A549 (cell line): ENCODE results near the gene GALNT2.

DNA sequence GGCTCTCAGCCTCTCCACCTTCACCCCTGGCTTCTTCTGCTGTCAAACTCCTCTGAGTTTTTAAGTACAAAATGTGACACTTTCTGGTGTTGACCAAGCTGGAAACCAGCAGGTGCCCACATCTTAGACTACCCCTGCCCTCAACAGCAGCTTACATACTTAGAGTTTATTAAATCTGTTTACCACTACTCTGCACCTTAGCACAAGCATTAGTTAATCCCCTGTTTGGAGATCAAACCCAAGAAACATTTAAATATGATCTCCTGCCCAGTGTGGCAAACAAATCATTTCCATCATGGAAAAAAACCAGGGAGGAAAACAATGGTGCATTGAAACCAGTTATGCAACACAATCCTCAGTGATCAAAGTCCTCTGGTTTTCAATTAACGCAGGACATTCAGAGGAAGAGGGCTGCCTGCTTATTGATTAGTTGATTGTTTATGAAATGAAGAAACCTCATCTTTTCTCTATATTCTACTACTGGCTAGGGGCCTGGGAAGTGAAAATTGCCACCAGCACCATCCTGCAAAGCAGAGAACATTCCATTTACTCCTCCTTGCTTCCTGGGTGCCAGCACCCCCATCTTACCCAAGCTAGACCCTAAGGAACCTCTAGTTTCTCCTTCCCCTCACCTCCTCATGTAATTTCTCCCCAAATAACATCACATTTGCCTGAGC, 139.4 kb upstream of the RAB4A start:
- PRO-cap: no peak
CAGE:
- cytosol, long polyA plus RNA: no peak
- long polyA plus RNA: no peak
- nucleus, long polyA plus RNA: no peak

- PRO-cap: no peak
CAGE:
- cytosol, long polyA plus RNA: no peak
- long polyA plus RNA: no peak
- nucleus, long polyA plus RNA: no peak
Measured at GRCh38 chr1:229209510-229210407, 61.2 kb upstream of the RAB4A start.

- PRO-cap: no peak
CAGE:
- cytosol, long polyA plus RNA: no peak
- long polyA plus RNA: no peak
- nucleus, long polyA plus RNA: no peak
Measured at GRCh38 chr1:229291143-229291650, 20.3 kb downstream of the RAB4A start.

DNA sequence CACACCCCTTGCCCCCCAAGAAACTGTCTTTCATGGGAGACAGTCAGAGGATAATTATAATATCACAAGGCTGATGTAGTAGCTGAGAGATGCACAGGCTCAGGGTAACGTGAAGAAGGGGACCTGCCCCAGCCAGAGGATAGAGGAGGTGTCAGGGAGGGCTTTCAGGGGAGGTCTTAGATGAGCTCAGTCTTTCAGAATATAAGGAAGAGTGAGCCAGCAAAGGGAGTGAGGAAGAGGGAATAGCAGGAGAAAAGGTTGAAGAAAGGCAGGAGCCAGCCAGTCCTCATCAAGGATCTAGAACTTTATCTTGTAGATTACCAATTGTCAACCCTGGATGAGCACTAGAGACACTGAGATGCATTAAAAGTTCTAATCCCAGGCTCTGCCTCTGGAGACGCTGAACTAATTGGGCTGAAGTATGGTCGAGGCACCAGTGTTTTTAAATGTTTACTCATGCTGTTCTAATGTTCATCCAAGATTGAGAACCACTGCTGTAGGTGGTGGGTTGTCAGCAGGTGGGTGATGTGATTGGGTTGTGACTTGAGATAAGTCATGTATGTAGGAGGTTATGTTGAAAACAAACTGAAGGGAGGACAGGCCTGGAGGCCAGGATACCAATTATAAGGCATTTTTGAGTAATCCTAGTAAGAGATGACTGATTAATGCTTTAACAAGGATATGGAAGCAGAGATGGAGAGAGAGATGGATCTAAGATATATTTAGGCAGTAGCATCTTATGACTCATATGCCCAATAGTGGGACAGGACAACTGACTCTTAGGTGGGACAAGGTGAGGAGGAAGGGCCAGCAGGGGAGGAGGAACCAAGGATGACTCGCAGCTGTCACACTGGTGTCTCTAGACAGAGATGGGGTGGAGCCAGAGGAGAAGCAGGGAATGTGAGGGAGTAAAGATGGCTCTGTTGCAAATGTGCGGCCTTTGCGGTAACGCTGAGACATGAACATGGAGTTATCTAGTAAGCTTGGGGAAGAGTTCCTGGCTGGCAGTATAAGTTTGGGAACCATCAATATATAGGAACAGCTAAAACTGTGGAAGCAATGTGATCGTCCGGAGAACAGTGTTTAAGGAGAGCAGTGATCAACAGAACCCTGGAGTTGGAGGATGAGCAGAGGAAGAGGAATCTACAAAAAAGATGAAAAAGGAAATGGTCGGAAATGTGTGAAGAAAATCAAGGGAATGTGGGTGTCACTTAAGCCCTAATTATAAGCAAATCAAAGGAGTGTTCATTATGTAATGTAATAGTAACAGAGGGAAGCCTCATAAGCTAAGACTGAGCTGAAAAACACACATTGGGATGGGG, 29.3 kb downstream of the RAB4A start:
- PRO-cap: no peak
CAGE:
- cytosol, long polyA plus RNA: no peak
- long polyA plus RNA: no peak
- nucleus, long polyA plus RNA: no peak

GRCh38 chr1:229339110-229339777, 3.6 kb downstream of the CCSAP start:
- PRO-cap: no peak
CAGE:
- cytosol, long polyA plus RNA: no peak
- long polyA plus RNA: no peak
- nucleus, long polyA plus RNA: no peak

DNA sequence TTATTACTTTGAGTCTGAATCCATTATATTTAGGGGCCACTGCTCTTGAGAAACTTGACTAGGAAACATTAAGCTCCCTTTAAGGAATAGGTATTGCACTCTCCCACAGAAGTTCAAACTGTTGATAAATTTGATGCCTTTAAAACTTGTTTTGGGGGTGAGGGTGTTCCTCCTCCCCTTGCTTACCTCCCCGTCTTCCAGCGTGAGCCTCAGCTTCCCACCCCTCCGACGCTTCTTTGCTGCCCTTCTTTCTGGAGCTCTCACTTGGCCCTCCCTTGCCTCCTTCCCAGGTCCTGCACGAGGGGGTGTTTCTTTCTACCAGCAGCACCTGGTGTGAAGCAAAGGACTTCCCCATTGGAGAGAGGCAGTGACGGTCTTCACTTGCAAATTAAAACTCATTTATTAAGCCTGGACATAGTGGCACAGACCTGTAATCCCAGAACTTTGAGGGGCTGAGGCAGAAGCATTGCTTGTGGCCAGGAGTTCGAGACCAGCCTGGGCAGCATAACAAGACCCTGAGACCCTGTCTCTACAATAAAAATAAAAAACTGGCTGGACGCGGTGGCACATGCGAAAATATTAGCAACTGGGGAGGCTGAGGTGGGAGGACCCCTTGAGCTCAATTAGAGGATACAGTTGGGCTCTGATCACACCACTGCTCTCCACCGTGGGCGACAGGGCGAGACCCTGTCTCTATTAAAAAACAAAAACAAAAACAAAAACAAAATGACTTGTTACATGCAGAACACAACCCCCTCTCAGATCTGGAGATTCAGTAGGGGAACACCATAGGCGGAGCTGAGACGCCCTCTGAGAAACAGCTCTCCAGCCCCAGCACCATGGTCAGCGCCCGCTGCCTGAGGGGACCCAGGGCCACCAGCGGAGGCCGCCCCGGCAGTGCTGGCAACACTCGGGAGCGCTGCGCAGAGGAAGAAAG, 3.5 kb downstream of the ACTA1 start:
- PRO-cap: no peak
CAGE:
- cytosol, long polyA plus RNA: no peak
- long polyA plus RNA: no peak
- nucleus, long polyA plus RNA: no peak

- PRO-cap: no peak
CAGE:
- cytosol, long polyA plus RNA: no peak
- long polyA plus RNA: no peak
- nucleus, long polyA plus RNA: no peak
Measured at GRCh38 chr1:229843858-229844275, 217.8 kb downstream of the URB2 start.

DNA sequence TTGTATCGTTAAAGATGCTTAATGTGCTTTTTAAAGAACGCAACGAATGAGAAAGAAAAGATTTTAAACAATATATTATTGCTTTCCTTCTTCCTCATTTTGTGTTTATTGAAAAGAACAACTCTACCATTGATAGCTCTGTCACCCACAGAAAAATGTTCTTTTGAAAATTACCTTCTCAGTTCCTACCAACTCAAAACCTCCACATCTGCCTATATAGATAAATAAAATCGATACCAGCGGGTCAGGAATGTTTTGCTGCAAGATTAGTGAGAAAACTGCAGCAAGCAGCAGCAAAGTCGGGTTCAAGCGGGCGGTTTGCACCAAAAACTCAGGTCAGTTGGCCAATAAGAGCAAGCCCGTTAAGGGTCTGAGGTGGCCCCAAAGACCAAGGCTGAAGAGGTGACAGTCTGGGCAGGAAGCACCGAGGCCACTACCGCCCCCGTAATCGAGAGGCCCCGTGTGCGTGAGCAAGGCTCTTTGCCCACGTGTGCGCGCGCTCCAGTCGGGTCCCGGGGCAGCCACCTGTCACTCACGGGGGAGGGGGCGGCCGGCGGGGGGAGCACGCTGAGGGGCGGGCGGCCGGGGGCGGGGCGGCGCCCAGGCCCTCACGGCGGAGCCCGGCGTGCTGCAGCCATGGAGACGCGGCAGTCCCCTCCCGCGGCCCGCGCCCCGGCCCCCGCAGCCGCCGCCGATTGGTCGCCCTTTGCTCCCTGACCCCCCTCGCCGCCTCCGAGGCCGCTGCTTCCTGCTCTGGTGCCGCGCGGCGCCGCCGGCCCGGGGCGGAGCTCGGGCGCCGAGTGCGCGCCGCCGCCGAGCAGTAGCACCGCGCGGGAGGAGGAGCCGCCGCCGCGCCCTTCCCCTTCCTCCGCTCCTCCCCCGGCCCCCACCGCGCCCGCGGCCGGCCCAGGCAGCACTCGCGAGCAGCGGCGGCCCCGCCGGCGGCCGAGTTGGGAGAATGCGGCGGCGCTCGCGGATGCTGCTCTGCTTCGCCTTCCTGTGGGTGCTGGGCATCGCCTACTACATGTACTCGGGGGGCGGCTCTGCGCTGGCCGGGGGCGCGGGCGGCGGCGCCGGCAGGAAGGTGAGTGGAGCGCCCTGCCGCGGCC, at the start of gene GALNT2:
GALNT2 (plus strand) TSS at position 916 of the 1,109 bp plus-strand sequence.
- PRO-cap: bidirectional peak, plus-strand start at position 916 of the sequence, minus-strand start at position 756 of the sequence
CAGE:
- cytosol, long polyA plus RNA: no peak
- long polyA plus RNA: start-site peak on the plus strand centred at position 926 of the sequence, 56 bp wide, 105 and 69 reads in 2 replicates
- nucleus, long polyA plus RNA: start-site peak on the plus strand centred at position 917 of the sequence, 73 bp wide, 86 and 674 reads in 2 replicates

DNA sequence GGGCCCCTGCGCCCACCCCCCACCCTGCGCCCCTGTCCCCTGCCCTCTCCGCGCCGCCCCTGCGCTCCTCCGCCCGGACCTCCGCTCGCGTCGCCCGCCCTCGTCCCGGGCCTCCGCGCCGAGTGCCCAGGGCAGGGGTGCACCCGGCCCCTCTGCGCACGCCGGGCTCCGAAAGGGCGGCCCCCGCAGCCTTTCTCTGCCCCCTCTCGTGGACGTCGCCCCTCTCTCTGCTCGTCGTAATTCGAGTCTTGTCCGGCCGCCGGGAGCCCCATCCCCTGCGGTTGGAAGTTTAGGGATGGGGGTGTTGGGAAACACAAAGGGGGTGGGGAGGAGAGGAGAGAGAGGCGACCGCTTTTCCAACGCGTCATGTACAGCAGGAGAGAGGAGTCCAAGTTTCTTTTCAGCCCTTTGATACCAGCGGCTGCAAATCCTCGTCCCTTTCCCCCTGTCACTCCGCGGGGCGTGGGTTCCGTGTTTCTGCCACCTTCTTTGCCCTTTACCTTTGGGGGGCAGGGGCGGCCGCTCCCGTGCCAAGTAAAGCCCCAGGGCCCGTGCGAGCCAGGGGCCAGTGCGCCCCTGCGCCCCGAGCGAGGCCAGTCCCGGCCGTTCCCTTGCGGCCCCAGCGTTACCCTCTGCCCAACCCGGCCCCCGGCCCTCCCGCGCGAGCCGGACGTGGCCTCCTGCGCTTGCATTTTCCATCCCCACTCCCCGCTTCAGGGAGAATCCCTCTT, 559 bp downstream of the GALNT2 start:
- PRO-cap: no peak
CAGE:
- cytosol, long polyA plus RNA: no peak
- long polyA plus RNA: no peak
- nucleus, long polyA plus RNA: no peak

DNA sequence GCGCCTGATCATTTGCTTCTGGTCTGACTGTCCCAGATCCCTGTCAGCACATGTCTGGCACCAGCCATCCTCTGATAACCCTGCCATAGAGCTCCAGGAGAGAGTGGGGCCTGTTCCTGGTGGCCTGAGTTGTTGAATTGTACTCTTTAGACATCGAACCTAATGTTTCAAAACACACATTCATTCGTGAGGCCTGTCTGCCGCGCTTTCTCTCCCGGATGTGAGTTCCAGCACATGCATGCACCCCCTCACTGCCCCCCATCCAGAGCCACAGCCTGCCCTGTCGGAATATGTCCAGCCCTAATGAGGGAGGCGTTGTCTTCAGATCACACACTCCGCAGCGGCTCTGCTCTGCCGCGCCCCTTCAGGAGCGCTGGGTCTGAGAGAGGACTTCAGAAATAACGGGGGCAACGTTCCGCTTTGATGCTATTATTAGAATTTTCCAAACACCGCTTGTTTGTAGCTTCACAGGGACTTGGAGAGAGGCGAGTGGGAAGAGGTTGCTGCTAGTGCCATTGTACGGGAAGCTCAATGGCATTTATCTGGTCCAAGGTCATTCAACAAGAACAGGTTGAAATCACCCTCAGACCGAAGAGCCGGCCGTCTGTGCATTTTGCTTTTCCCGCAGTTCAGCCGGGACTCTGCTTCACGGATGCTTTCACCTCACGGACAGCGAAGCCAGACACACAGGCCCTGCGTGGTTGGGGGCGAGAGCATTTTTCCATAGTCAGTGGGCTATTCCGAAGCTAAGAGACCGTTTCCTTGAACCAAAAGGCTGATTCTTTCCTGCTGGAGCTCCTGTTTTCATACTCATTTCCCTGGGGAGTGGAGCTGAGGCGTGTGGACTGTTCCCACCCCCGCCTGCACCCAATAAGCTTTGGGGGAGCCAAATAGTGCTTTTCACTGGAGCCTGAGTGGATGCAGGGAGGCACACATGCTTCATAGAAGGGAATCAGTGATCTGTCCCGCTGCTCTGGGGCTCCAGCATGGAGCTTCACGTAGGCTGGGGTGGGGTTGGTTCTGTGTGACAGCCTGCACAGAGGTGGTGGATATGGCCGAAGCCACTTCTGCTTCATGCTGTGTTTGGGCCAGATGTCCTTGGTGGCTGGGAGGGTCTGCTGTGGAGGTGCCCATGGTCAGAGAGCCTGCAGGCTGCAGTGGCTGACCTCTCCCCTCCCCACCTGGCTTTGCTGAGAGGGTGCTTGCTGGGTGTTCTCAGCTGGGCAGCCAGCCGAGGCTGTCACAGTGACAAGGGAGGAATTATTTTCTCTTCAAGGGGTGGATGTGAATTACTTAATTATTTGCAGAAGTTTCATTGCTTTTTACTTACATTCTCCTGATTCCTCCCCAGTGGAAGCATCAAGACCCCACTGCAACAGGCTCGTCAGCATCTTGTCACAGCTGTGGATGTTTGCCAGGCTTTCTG, 69.8 kb downstream of the GALNT2 start:
- PRO-cap: no peak
CAGE:
- cytosol, long polyA plus RNA: no peak
- long polyA plus RNA: no peak
- nucleus, long polyA plus RNA: no peak

GRCh38 chr1:230143530-230144006, 76.5 kb downstream of the GALNT2 start:
- PRO-cap: no peak
CAGE:
- cytosol, long polyA plus RNA: no peak
- long polyA plus RNA: no peak
- nucleus, long polyA plus RNA: no peak

DNA sequence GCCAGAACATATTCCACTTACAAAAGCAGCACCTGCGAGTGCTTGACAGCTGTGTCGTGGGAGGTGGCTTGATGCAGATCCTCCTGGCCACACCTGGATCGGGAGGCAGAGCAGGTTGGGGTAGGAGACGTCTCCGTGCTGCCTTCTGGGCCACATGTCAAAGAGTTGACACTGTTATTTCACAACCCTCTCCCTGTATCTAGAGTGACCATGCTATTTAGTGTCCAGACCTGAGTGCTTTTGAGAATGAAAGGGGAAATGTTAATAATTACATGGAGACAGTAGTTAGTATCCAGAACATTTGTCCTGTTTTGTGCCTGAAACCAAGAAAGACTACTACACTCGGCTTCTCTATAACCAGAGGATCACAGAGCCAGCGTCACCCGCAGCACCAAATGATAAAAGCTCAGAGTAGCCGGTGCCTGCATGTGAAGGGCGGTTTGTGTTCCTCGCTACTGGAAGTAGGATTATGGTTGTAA, 77.0 kb downstream of the GALNT2 start:
- PRO-cap: no peak
CAGE:
- cytosol, long polyA plus RNA: no peak
- long polyA plus RNA: no peak
- nucleus, long polyA plus RNA: no peak

DNA sequence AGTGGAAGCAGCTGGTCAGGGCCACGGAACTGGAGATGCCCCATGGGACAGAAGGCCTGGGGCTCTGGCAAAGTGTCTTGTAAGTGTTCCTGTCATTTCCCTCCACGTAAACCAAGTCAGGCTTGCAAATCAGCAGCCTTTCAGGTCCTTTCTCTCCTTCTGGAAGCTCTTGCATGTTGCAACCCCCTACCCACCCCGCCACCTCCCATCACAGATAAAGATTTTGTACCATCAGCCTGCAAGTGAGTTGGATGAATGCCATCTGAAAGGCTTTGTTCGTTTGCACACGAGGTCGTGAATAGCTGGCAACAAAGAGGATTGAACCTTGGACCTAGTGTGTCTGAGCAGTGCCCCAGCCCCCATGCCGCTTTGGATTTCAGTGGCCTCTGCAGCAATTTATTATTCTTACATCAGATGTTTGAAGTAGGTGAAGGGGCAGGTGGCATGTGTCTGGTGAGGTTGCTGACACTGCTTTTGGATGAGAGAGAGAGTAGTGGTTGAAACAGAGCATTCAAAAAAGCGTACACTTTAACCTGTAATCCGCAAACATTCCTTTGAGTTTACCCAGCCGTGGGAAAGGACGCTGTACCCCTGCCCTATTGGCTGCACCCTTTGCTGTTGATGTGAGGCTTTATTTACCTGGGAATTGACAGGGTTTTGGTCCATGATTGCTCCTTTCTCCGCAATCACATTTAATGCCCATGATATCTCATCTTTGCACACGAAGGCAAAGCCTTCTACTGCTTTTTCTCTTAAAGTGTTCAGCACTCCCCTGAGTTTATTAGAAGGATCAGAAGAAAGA, 91.7 kb downstream of the GALNT2 start:
- PRO-cap: no peak
CAGE:
- cytosol, long polyA plus RNA: no peak
- long polyA plus RNA: no peak
- nucleus, long polyA plus RNA: no peak

DNA sequence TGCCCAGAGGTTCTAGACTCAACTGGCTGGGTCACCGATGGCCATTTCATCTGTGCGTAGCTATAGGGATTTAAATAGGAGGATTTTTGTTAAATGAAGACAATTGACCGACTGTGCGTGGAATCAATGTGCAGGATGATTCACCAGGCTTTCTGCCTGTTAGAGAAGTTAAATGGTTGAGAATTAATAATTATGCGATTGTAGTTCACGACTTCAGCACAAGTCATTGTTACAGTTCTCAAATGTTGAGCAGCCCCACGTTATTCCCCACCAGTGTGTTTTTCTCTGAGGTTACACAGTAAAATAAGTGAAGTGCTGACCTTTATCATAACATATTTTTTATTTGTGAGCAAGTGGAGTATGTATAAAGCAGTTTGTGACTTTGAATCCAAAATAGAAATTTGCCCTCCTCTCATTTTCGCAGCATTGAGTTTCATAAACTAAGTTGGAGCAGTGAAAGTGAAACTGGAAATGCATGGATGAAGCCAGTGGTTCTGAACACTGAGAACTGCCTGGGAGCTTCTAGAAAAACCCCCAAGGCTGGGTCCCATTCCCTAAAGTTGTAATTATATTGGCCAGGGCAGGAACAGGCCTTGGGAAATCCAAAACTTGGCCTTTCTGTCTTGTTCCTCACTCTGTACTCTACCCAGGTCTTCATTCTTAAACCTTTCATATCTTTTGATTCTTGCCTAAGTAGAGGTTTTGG, 102.6 kb downstream of the GALNT2 start:
- PRO-cap: no peak
CAGE:
- cytosol, long polyA plus RNA: no peak
- long polyA plus RNA: no peak
- nucleus, long polyA plus RNA: no peak

- PRO-cap: no peak
CAGE:
- cytosol, long polyA plus RNA: no peak
- long polyA plus RNA: no peak
- nucleus, long polyA plus RNA: no peak
Measured at GRCh38 chr1:230171905-230172510, 105.0 kb downstream of the GALNT2 start.

GRCh38 chr1:230185841-230186584, 119.0 kb downstream of the GALNT2 start:
- PRO-cap: no peak
CAGE:
- cytosol, long polyA plus RNA: no peak
- long polyA plus RNA: no peak
- nucleus, long polyA plus RNA: no peak

DNA sequence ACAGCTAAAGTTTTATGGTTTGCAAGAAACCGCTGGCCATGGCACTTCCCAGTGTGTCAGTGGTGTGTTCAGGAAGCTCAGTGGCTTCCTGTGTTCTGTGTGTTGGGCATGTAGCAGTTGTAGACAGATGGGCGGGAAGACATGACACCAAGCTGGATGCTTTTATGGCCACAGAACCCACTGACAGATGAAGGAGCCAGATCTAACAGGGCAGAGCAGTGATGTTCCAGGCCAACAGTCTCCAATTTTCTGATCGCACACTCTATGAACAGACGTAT, 119.9 kb downstream of the GALNT2 start:
- PRO-cap: no peak
CAGE:
- cytosol, long polyA plus RNA: no peak
- long polyA plus RNA: no peak
- nucleus, long polyA plus RNA: no peak

DNA sequence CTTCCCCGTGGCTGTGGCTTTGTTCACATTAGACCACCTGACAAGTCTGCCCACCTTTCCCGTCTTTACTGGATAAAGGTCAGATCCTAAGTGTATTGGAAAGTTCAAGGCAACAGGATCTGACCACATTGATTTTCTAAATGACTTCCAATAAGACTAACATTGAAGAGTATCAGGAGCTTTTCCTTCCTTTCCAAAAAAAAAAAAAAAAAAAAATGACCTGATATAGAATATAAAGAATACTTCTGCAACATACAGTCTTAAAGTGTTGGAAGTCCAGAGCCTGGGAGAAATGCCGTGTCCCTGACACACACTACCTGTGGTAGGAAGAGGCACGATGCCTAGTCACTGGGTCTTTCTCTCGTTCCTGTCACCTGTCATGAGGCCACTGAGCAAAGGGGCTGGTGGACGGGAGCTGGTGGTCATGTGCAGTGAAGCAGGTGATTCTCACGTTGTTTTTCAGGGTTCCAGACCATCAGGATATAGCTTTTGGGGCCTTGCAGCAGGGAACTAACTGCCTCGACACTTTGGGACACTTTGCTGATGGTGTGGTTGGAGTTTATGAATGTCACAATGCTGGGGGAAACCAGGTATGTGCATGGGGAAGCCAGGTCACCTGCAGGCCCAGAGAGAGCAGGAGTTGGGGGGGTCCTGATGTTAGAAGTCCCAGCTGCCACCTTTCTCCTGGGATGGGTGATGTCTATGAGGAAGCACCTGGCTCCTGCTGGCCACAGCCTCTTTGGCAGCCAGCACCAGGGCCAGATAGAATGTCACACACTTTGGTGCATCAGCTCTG, 161.2 kb downstream of the PGBD5 start:
- PRO-cap: no peak
CAGE:
- cytosol, long polyA plus RNA: no peak
- long polyA plus RNA: no peak
- nucleus, long polyA plus RNA: no peak

DNA sequence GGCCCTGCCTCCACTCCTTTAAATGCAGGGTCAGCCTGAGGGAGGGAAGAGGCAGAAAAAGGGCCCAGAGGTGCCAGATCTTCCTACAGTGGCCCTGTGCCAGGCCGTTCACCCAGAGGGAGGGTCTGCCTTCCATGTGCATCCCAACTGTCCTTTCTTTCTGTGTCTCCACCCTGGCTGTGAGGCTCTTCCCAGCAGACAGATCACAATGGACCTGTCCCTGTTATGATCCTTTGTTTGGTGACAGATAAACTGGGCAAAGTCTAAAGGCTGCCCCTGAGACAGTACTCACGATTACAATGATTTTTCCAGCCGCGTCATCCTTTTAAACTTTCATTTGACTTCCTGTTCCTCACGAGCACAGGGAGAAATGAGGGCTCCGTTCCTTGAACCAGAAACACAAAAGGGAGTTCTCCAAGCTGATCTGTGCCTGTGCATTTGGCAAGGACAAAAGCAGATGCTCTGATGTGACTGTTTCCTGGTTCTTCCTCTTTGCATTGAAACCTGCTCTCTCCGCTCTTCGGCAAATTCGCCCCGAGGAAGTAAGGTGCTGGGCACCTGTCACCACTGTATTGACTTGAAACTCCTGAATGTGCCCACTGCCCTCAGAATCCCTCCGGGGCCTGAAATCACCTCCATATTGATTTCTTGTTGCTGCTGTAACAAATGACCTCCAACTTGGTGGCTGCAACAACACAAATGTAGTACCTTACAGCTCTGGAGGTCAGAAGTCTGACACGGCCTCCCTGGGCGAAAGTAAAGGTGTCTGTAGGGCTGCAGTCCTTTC, 126.6 kb downstream of the PGBD5 start:
- PRO-cap: no peak
CAGE:
- cytosol, long polyA plus RNA: no peak
- long polyA plus RNA: no peak
- nucleus, long polyA plus RNA: no peak

DNA sequence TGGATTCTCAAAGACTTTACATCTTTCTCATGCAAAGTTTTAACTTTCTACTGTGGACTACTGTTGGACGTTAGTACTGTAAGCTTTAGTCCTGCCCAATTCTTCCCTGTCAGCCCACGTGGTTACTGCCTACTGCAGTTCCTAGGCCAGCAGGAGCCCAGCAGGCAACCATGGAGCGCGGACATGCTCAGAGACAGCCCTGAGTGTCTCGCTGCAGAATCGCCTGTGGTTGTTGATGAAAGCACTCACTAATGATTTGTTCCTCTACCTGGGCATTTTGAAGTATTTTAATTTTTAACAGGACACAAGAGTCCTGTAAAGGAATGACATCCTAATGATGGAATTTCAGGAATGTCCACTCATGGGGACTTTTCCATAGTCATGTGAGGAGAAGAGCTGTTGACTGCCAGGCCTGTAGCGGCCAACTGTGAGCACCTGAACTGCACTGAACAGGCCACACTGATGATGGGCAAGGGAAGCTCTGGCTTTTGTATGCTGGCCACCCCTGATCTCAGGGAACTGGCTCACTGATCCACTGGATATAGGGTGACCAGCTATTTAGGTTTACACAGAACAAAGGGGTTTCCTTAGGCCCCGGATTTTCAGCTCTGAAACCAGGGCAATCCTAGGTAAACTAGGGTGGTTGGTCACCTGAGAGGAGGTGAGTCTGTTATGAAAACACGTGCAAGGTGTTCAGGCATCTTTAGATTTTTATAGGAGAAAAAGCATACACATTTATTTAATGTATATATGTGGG, 44.0 kb downstream of the PGBD5 start:
- PRO-cap: no peak
CAGE:
- cytosol, long polyA plus RNA: no peak
- long polyA plus RNA: no peak
- nucleus, long polyA plus RNA: no peak